Jejunum (tissue), 1 donor: ENCODE measurements around a stretch of chr12.

- PRO-cap, result no peak
These were observed 5.9 kb upstream of the UBE2N start for GRCh38 chr12:93447503-93448180.

GRCh38 chr12:93501670-93502515 lies 34.6 kb downstream of the MRPL42 start:
- PRO-cap, result no peak

- PRO-cap, result no peak
These were observed 2.1 kb downstream of the SOCS2 start for GRCh38 chr12:93574229-93575305.

GRCh38 chr12:93622366-93622866 lies 49.9 kb downstream of the SOCS2 start:
- PRO-cap, result no peak

DNA sequence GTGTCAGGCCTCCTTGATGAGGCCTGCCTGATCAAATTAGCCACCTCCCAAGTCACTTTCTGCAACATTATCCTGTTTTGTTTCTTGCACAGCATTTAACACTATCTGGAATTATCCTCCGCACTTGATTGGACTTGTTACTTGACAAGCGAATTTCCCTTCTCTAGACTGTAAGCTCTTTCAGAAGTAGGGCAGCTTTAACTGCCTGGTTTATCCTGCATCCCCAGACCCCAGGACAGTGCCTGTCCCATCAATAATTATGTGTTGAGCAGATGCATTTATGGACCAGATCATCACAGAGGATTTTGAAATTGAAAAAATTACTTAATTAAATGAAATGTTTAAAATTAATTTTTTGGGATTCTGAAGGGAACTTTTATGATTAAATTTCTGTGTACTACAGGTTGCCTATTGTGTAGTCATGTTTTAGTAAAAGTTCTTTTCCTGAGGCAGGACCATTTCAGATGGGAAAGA lies 27.8 kb downstream of the CRADD start:
- PRO-cap, result no peak

DNA sequence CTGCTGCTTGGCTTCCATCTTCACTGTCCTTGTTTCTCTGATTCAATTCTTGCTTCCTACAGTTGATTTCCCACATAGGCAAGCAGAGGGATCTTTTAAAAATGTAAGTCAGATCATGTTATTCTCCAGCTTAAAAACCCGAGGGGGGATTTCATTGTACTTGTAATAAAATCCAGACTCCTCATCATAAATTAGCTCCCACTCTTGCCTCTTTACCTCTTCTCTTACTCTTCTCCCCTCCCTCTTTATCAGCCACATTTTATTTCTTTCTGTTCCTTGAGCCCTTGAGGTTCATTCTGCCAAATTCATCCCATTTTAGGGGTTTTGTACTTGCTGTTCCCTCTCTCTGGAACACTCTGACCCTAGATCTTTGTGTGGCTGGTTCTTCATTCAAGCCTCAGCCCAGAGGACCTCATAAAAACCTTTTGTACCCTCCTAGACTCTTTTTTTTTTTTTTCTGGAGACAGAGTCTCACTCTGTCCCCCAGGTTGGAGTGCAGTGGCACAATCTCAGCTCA lies 34.2 kb downstream of the CRADD start:
- PRO-cap, result no peak

GRCh38 chr12:93737940-93738972 lies 61.1 kb downstream of the CRADD start:
- PRO-cap, result no peak

DNA sequence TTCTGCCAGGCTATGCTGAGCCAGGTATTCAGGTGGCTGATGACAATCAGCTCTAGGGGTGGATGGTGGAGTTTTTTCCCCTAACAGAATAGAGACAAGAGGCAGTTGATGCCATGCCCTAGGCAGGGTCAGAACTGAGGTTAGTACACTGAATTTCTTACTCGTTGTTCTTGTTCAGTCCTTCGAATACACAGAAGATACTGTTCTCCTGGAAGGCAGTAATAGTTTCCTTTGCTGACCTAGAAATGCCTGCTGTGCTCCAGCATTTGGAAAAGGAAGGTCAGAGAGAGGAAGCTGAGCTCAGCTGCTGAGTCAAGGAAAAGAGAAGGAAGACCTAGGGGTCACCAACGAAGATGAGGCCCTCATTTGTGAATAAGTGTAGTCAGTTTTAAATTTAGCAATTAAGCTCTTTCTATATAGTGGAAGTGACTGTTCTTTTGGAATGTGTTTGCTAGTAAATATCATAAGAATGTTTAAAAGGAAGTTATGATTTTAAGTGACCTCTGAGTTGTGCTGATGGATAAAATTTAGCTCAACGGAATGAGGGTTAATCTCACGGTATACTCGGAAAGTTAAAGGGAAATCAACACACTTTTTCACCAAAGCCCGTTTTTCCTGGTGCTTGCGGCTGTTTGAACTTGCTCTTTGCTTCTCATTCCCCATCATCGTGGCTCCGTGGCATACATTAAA lies 100.2 kb downstream of the CRADD start:
- PRO-cap, result no peak

DNA sequence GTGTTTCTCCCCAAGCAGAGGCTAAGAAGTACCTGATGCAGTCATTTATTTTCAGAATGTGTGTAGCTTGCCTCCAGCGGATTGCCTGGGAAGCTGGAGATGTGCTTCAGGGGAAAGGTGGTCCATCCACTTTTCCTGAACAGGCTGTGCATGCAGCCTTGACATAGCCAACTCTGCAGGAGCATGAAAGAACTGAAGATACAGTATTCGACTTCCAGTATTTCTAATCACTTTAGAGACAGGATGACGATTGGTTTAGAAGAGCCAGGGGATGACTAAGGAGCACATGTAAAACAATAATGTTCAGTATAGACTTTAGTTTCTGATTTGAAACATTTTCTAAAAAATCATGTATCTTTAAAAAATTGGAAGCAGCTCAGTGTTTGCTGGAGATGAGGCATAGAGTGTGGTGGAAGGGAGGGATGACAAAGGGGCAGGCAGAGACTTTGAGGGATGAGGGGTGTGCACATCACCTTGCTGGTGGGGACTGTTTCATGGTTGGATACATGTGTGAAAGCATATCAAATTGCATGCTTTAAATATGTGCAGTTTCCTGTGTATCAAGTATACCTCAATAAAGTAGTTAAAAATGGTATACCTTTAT lies 112.1 kb downstream of the CRADD start:
- PRO-cap, result no peak

DNA sequence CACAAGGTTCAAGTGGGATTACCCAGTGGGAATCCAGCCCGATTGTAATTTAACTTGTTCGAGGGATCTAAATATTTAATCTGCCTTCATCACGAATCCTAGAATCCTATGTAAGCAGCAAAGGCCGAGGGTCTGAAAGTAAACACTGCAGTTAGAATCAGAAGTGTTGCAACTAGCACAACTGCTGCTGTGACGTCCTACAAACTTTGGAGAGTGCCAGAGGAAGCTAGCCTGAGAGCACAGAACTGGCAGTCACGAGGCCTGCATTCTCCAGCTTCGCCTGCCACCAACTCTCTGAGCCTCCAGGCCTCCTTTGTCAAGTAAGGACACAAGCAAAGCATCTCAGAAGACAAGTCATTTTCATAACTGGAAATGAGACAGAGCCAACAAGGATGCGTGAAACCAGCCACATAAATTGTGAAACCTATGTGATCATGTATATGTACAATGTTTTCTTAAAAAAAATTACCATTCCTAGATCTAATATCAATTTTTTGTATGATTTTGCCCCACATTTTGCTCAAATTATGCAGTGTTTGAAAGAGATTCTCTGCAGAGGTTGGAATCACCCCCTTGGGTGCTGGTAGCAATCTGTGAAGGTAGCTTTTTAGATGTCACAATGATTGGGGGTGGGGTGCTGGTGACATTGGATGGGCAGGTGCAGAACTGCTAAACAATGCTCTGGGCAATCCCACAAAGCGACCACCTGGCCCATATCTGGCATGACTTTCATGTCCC lies 137.4 kb downstream of the CRADD start:
- PRO-cap, result no peak

GRCh38 chr12:93823531-93824084 lies 146.4 kb downstream of the CRADD start:
- PRO-cap, result no peak

- PRO-cap, result no peak
These were observed 230.2 kb upstream of the PLXNC1 start for GRCh38 chr12:93918178-93918651.

DNA sequence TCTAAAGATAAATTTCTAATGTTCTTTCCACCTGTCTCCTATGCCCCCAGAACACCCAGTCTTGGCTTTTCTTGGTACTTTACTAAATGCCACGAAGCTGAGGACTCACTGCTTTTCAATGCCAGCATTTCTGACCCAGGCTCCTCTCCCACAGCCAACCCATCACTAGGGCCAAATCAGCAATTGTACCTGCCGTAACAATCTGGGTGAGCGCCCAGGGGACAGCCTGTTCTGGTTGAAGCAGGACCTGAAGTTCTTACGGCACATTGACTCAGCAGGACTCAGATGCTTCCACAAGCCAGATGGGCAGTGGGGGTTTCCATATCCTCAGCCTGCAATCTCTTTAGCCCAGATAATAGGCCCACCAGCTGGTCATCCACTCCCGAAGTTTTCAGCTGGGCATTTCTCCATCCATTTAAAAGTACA lies 75.1 kb upstream of the PLXNC1 start:
- PRO-cap, result no peak

DNA sequence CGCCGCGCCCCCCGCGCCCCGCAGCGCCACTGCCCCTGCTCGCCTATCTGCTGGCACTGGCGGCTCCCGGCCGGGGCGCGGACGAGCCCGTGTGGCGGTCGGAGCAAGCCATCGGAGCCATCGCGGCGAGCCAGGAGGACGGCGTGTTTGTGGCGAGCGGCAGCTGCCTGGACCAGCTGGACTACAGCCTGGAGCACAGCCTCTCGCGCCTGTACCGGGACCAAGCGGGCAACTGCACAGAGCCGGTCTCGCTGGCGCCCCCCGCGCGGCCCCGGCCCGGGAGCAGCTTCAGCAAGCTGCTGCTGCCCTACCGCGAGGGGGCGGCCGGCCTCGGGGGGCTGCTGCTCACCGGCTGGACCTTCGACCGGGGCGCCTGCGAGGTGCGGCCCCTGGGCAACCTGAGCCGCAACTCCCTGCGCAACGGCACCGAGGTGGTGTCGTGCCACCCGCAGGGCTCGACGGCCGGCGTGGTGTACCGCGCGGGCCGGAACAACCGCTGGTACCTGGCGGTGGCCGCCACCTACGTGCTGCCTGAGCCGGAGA lies 691 bp downstream of the PLXNC1 start:
- PRO-cap, result no peak

DNA sequence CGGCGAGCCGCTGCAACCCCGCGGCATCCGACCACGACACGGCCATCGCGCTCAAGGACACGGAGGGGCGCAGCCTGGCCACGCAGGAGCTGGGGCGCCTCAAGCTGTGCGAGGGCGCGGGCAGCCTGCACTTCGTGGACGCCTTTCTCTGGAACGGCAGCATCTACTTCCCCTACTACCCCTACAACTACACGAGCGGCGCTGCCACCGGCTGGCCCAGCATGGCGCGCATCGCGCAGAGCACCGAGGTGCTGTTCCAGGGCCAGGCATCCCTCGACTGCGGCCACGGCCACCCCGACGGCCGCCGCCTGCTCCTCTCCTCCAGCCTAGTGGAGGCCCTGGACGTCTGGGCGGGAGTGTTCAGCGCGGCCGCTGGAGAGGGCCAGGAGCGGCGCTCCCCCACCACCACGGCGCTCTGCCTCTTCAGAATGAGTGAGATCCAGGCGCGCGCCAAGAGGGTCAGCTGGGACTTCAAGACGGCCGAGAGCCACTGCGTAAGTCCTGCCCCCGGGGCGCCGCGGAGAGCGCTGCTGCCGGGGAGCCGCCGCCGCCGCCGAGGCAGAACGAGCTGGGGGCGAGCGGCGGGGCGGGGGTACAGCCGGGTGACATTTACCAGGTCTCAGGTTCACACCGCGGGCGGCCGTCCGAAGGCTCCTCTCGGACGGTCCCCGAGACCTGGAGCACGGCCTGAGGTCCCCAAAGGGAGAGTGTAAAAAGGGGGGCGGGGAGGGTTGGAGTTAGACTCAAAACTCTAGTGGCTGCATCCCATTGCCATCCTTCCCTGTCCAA lies 1.4 kb downstream of the PLXNC1 start:
- PRO-cap, result bidirectional peak, plus-strand start at position 426 of the sequence, minus-strand start at position 430 of the sequence

GRCh38 chr12:94176024-94176466 lies 27.7 kb downstream of the PLXNC1 start:
- PRO-cap, result no peak

- PRO-cap, result no peak
These were observed 95.9 kb downstream of the PLXNC1 start for GRCh38 chr12:94244313-94244551.

- PRO-cap, result no peak
These were observed 112.2 kb downstream of the PLXNC1 start for GRCh38 chr12:94260499-94261095.

GRCh38 chr12:94389737-94390270 lies 69.9 kb downstream of the CEP83 start:
- PRO-cap, result no peak

GRCh38 chr12:94581721-94582700 lies 68.3 kb downstream of the TMCC3 start:
- PRO-cap, result no peak